ENCODE measurements around a stretch of chr7.

- PRO-cap, 7 experiments, result no peak in any of the 7 experiments
- RAMPAGE, long total RNA, 2 experiments, result no peak in any of the 2 experiments
These were observed 263.2 kb upstream of the FERD3L start for GRCh38 chr7:19408437-19408802.

DNA sequence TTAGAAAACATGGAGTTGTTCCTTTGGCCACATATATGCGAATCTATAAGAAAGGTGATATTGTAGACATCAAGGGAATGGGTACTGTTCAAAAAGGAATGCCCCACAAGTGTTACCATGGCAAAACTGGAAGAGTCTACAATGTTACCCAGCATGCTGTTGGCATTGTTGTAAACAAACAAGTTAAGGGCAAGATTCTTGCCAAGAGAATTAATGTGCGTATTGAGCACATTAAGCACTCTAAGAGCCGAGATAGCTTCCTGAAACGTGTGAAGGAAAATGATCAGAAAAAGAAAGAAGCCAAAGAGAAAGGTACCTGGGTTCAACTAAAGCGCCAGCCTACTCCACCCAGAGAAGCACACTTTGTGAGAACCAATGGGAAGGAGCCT lies 214.4 kb downstream of the MACC1 start:
- PRO-cap, 7 experiments, result no peak in any of the 7 experiments
- RAMPAGE, long total RNA, 2 experiments, result no peak in any of the 2 experiments

DNA sequence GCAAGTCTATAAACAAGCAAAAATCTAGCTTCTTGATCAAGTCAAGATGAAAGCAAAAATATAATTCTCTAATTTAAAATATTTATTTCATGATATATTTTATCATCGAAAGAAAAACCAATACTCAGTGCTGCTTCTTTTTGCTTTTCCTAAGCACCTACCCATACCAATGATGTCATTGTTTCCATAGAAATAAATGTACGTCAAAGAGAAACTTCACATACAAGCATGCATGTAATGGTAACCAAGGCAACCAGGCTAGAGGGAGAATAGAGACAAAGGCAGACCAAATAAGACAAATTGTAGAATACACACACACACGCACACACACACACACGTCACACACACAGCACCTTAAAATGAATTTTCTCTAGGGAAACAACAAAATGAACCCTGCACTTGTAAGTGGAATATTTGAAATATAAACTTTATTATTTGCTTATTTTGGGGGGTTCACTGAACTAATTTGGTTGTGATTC lies 75.5 kb downstream of the MACC1 start:
- PRO-cap, 7 experiments, result no peak in any of the 7 experiments
- RAMPAGE, long total RNA, 2 experiments, result no peak in any of the 2 experiments

DNA sequence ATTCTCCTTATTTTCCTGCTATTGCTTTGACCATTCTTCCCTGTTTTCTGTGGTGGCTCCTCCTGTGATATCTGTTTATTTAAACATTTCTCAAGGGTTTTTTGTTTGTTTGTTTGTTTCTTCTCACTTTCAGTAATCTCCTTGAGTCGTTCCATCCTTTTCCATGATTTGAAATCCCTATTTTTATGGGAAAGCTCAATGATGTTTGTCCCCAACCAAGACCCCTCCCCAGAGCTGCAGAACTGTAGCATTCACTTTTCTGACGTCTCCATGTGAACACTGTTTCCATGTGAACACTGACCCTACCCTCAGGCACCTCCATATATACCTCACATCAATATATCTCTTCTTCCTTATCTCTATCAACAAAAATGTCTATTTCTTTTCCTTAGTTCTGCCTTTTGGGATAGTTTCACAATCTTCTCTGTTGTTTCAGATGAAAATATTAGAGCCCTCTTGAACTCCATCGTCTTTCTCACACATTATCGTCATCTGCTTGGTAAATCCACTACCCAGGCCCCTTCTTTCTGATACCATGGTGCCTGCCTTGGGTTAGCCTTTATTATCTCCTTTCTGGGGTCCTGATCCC lies 11.5 kb downstream of the MACC1 start:
- PRO-cap, 7 experiments, result no peak in any of the 7 experiments
- RAMPAGE, long total RNA, 2 experiments, result no peak in any of the 2 experiments

- PRO-cap, 7 experiments, result no peak in any of the 7 experiments
- RAMPAGE, long total RNA, 2 experiments, result no peak in any of the 2 experiments
These were observed 9.4 kb downstream of the ITGB8 start for GRCh38 chr7:20340008-20340590.

- PRO-cap, 7 experiments, result peak in 2 of 7 experiments; most common plus-strand start chr7:20420429 (in 2)
- RAMPAGE, long total RNA, 2 experiments, result no peak in any of the 2 experiments
These were observed 89.5 kb downstream of the ITGB8 start for GRCh38 chr7:20420143-20420707.

- PRO-cap, 7 experiments, result no peak in any of the 7 experiments
- RAMPAGE, long total RNA, 2 experiments, result no peak in any of the 2 experiments
These were observed 2.4 kb downstream of the SP8 start for GRCh38 chr7:20784333-20784654.

GRCh38 chr7:20835157-20835510 lies 48.4 kb upstream of the SP8 start:
- PRO-cap, 7 experiments, result no peak in any of the 7 experiments
- RAMPAGE, long total RNA, 2 experiments, result no peak in any of the 2 experiments

- PRO-cap, 7 experiments, result no peak in any of the 7 experiments
- RAMPAGE, long total RNA, 2 experiments, result no peak in any of the 2 experiments
These were observed 301.3 kb upstream of the SP8 start for GRCh38 chr7:21087951-21088453.

DNA sequence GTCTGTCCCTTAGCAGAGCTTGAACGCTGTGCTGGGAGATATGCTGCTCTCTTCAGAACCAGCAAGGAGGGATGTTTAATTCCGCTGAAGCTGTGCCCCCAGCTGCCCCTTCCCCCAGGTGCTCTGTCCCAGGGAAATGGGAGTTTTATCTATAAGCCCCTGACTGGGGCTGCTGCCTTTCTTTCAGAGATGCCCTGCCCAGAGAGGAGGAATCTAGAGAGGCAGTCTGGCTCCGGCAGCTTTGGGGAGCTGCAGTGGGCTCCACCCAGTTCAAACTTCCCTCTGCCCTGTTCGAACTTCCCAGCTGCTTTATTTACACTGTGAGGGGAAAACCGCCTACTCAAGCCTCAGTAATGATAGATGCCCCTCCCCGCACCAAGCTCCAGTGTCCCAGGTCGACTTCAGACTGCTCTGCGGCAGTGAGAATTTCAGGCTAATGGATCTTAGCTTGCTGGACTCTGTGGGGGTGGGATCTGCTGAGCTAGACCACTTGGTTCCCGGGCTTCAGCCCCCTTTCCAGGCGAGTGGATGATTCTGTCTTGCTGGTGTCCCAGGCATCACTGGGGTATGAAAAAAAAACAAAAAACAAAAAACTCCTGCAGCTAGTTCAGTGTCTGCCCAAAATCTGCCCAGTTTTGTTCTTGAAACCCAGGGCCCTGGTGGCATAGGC lies 83.0 kb upstream of the SP4 start:
- PRO-cap, 7 experiments, result no peak in any of the 7 experiments
- RAMPAGE, long total RNA, 2 experiments, result no peak in any of the 2 experiments

DNA sequence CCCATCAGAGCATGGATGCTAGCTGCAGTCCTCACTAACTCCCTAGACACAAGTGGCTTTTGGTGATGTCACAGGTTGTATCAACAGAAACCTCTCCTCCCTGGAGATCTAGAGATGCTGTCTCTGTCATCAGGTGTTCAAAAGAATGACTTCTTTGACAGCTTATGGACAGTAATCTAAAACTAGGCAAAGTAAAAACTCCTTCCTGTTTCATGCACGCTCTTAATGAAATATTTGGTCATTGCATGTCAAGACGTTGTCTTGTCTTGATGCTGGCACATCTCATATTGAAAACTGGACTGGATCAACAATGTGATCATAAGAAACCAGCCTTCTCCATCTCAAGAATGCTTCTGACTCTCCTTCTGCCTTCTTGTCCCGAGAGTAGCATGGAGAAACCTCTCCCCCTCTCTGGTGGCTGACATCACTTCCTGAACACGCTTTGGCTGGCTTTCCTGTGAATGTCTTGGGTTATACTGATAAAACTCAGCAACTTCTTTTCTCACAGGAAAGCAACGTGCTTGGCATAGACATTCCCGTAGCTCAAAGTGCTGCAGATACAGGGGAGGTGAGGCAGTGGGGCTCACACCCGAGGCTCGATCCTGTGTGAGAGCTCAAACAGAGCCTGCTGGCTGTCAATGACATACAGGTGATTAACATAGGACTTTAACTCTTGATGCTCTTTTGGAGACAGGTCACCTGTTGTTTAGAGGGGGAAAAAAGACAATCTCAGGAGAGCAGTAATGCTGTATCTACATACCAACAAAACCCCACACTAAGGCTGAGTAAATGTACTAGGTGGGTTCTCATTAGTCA lies 176.3 kb upstream of the CDCA7L start:
- PRO-cap, 7 experiments, result no peak in any of the 7 experiments
- RAMPAGE, long total RNA, 2 experiments, result no peak in any of the 2 experiments

DNA sequence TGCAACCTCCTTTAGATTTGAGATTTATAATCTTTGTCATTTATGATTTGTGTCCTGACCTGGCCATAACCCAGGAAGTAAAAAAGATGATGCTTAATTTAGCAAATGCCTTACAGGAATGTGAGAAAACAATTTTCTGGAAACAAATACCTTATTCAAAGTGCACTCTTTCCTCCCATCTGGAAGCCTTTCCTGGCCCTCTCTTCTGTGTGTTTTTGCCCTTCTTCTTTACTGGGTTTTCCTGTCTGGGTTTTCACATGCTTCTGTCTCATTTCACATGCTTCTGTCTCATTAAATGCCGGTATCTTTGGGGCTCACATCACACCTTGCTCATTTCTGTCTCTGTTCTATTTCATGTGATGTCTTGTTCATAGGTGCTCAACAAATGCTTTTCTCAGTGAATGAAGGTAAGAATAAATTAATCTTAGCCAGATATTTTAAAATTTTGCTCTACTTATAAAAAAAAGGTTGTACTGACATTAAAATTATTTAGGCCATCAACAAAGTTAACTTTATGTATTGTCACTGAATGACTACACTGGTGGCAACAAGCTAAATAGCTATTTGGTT lies 149.1 kb downstream of the RAPGEF5 start:
- PRO-cap, 7 experiments, result no peak in any of the 7 experiments
- RAMPAGE, long total RNA, 2 experiments, result no peak in any of the 2 experiments

DNA sequence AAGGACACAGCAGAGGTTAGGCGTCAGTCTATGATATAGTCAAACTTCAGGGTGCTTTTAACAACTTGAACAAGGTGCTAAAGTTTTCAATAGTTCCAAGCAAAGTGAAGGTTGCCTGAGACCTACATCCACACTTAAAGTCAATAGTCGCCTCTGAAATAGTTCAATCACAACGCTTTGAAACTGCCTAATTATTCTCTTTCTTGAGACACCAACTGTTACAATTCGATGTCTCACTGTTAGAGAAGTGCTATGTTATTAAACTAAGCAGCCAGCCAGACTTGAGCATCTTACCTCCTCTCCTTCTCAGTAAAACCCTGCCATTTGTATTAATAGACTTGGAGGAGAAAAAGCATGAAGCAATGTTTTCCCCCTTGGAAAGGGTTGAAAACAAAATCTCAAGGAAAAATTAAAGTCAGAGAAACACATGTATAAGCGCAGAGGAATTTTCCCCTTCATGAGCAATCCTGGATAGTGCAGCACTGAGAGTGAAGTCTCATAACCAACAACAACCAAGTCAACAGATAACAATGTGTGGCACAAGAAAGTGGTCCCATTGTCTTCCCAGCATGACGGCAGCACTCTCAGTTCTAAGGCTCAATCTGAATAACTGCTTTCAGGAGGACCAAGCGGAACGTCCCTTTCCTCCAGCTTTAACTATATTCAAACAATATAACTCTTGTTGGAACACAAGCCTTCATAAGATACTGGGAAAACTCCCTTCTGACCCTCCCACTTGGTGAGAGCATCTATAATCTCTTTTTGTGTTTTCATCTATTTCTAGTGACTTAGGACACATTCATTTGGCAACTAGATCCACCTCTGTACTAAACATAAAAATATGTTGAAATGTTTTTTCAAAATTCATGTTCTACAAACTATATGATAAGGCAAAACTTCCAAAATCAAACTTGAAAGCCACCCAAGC lies 138.0 kb downstream of the RAPGEF5 start:
- PRO-cap, 7 experiments, result peak in 2 of 7 experiments; most common plus-strand start position 600 of the sequence (in 2); most common minus-strand start position 490 of the sequence (in 2)
- RAMPAGE, long total RNA, 2 experiments, result no peak in any of the 2 experiments

DNA sequence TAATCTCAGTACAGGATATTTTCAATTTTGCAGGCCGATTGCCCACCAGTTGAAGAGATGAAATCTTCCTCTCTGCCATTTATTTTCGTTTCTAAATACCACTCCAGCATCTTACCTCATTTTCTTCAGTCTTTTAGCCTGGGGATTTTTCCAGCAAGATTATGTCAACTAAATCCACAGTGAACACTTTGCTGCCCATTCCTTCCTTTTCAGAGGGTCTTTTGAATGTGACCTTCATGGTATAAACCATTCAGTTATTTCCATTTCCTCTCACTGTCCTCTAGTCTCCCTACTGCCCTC lies 69.1 kb downstream of the RAPGEF5 start:
- PRO-cap, 7 experiments, result no peak in any of the 7 experiments
- RAMPAGE, long total RNA, 2 experiments, result no peak in any of the 2 experiments

DNA sequence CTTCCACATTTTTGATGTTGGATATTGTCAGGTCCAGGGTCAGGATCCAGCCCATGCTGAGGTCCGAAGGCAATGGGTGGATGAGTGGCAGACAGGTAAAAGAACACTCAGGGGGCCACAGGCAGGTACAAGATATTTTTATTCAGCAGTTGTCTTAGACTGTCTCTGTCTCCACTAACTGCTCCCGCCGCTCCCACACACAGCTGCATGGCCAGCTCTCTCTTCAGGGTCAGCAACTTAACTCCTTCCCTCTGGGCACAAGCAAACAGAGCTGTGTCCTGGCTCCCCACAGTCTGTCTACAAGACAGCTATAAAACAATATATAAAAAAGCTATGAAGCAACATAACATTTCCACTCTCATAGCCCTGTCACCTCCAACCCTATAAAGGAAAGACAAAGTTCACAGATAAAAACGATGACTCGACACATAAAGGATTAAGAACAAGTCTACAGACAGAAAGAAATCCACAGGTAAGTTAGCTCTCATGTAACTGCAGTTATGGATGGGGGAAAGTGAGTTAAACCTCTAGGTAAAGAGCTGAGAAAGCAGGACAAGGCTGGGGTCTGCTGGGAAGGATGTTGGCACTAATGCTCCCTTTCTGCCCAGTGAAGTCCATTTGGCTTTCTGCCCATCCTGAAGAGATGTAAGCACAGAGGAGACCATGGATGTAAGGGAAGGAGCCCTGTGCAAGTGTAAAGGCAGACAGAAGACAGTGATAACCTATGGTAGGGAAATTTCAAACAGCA lies 27.1 kb downstream of the RAPGEF5 start:
- PRO-cap, 7 experiments, result no peak in any of the 7 experiments
- RAMPAGE, long total RNA, 2 experiments, result no peak in any of the 2 experiments

DNA sequence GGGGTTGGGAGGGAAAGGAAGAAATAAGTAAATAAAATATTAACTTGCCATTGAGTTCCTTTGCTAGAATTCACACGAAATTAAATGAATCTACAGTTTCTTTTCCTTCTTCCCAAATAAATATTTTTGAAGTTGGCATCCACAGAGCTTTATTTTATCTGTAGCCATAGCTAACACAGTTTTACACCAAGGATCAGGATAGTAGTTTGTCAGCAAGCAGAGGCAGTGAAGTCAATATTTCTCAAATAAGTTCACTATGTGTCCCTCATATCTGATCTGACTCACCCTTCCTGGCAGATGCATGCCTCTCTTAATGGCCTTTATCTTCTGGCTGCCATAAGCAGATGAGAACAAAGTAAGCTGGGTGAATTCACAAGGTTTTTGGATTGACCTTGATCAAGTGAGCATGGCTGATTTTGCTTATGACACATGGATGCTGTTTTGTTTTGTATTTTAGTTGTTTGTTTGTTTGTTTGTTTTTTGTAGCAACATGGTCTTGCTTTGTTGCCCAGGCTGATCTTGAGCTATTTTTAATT lies 6.2 kb downstream of the RAPGEF5 start:
- PRO-cap, 7 experiments, result no peak in any of the 7 experiments
- RAMPAGE, long total RNA, 2 experiments, result no peak in any of the 2 experiments

- PRO-cap, 7 experiments, result no peak in any of the 7 experiments
- RAMPAGE, long total RNA, 2 experiments, result no peak in any of the 2 experiments
These were observed 5.5 kb downstream of the RAPGEF5 start for GRCh38 chr7:22351315-22351916.

DNA sequence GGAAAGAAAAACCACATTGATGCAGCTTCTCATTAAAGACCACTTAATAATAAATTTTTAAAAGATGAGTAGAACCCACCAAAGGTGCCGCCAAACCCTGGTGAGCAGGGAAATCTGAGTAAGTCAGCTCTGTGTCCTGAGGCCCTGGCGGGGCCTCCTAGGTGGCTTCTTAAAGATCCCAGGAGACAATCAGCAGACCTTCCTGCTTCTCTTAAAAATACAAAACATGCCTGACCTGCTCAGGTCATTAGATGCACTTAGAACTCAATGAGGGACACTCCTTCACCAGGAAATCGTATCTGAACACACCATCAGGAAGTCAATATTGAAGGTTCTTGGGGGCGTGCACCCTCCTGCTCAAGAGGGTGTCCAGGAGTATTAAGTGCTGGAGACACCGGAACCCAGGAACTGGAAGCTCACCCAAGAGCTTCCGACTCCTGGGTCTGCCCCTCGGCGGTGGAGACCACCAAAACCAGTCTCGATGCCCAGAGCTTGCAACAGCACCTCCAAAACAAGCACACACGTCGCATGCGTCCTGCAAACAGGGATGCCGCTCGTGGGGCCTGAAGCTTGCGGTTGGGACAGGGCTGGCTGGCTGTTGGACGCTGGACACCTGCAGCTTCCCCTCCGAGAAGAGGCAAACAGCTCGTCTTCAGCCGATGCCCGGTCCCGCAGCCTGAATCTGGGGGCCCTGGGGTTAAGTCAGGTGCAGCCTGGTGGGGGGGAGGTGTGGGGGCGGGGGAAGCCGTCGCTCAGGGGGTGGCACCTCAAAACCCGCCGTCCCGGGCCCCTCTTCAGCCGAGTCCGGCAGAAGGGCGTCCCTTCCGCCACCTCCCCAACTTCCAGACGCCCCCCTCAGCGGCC lies 823 bp downstream of the RAPGEF5 start:
- PRO-cap, 7 experiments, result no peak in any of the 7 experiments
- RAMPAGE, long total RNA, 2 experiments, result no peak in any of the 2 experiments

- PRO-cap, 7 experiments, result no peak in any of the 7 experiments
- RAMPAGE, long total RNA, 2 experiments, result no peak in any of the 2 experiments
These were observed 63.0 kb upstream of the STEAP1B start for GRCh38 chr7:22562929-22563470.

GRCh38 chr7:22725248-22726105 lies 1.5 kb upstream of the IL6 start:
- PRO-cap, 7 experiments, result no peak in any of the 7 experiments
- RAMPAGE, long total RNA, 2 experiments, result no peak in any of the 2 experiments

Data from ovary (tissue), 7 donors.